Panc1 (cell line): ENCODE results near the genes KL, CCDC169, SPART, SERTM1 and SMAD9.

GRCh38 chr13:32261439-32262348, 53.5 kb downstream of the ZAR1L start:
- RRBS, 2 experiments, result no CpG with 5 or more reads among the region's 12 CpGs

DNA sequence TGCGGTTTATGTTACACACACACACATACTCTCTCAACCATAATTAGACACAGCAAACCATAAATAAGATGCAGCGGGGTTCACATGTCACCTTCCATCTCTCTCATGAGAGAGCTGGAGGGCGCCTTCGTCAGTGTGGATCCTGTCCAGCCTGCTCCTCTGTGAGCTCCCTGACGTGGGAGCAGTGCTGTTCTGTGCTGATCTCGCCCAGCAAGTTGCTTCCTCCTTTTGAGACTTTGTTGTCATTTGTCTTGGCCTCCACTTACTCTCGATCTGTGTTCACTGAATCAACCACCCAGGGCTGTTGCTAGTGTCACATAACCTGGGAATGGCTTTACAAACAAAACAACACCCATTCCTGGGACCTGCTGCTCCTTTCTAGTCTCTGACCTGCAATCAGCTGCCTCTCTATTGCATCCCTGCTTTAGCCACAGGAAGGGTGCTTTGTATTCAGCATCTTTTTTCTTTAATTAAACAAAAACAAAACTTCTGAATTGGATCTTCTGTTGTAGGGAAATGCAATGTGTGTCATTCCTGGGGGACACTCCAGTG, 204.8 kb upstream of the KL start:
- RRBS, 2 experiments, result no CpG with 5 or more reads among the region's 7 CpGs

DNA sequence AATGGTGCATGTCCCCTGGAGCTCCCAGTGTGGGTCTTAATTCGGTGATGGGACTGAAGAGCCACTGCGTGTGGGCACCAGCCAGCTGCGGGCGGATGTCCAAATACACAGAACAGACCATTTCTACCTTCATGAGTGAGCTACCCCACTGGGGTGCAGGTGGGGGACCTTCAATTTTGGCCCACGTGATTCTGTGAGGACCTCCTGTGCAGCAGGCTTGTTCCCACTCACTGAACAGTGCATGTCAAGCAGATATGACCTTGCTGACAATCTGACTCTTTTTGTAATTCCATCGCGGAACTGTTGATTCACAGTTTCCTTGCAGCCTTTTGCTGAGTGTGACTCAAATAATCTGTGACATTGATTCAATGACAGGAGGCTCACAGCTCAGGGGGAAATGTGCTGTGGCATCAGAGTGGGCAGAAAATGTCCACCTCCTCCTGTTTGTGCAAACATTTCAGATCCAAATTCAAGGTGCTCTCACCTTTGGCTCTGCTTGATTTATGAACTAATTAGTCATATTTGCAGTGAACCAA, 170.2 kb upstream of the KL start:
- RRBS, 2 experiments, result no CpG with 5 or more reads among the region's 7 CpGs

DNA sequence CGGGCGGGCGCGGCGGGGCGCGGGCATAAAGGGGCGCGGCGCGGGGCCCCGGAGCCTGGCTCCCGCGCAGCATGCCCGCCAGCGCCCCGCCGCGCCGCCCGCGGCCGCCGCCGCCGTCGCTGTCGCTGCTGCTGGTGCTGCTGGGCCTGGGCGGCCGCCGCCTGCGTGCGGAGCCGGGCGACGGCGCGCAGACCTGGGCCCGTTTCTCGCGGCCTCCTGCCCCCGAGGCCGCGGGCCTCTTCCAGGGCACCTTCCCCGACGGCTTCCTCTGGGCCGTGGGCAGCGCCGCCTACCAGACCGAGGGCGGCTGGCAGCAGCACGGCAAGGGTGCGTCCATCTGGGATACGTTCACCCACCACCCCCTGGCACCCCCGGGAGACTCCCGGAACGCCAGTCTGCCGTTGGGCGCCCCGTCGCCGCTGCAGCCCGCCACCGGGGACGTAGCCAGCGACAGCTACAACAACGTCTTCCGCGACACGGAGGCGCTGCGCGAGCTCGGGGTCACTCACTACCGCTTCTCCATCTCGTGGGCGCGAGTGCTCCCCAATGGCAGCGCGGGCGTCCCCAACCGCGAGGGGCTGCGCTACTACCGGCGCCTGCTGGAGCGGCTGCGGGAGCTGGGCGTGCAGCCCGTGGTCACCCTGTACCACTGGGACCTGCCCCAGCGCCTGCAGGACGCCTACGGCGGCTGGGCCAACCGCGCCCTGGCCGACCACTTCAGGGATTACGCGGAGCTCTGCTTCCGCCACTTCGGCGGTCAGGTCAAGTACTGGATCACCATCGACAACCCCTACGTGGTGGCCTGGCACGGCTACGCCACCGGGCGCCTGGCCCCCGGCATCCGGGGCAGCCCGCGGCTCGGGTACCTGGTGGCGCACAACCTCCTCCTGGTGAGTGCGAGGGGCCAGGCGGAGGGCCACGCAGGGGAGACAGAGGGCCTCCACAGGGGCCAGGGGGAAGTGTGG, at the start of gene KL:
Gene KL (plus strand): TSS at position 54 of the 965 bp plus-strand sequence.
- RRBS, 2 experiments, result 20 to 43% methylated on average over 16 to 27 of the region's 117 CpGs

DNA sequence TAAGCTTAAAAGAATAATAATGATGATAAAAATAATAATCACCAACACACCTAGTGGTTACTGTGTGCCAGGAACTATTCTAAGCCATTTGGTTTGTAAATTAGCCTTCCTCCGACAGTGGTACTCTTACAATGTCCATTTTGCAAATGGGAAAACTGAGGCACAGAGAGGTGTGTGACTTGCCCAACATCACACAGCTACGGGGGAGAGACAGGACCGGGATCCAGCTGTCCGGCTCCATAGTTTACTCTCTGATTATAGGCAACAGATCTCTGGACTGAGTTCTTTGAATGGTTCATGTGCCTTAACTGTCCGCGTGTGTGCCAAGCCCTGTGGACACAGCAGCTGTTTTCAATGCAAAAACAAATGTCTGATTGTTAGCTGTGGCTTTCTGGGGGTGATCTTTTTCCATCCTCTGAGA, 94.0 kb downstream of the KL start:
- RRBS, 2 experiments, result no CpG with 5 or more reads among the region's 6 CpGs

DNA sequence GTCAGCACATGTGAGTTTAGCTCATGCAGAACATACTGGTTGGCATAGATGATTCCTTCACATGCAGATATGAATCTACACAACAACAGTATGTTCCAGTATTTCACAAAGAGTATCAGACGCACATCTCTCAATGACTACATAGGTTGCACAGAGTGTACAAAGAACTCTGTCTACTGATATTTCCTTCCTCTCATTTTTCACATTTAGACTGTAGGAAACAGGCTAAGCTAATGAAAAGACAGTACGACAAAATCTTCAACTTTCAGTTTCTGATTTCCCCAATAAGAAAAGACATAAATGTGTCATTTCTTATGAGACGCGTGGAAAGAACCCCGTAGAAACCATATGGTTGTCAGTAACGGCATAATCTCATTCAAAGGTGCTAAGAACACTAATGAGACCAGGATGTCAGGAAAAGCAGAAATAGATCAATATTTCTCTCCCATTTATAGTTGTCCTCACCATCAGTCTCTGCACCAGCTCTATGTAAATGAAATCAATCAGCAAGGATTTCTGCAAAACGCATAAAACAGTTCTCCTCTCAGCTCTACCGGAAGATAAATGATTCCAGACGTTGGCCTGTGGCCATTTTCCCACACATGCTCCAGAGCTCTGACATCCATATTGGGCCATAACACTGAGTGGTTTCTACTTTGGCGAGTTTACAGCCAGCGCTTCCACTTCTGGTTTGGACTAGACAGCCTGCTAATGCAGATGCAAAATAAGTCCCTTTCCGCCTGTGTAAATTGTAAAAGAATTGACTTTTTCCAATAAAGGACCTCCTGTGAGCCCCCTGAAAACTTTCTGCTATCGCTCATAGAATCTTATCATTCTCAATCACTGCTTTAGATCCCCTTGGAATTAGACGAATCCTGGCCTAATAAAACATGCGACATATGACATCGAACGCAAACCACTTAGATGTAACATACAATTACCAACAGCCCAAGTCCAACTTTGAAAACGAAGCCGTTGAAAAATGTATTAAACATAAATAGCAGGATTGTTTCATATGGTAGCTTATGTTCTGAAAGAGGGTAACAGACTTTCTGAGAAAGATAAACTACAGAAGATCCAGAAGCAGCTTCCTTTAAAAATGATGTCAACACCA, 81.0 kb downstream of the STARD13 start:
- RRBS, 2 experiments, result no CpG with 5 or more reads among the region's 19 CpGs

DNA sequence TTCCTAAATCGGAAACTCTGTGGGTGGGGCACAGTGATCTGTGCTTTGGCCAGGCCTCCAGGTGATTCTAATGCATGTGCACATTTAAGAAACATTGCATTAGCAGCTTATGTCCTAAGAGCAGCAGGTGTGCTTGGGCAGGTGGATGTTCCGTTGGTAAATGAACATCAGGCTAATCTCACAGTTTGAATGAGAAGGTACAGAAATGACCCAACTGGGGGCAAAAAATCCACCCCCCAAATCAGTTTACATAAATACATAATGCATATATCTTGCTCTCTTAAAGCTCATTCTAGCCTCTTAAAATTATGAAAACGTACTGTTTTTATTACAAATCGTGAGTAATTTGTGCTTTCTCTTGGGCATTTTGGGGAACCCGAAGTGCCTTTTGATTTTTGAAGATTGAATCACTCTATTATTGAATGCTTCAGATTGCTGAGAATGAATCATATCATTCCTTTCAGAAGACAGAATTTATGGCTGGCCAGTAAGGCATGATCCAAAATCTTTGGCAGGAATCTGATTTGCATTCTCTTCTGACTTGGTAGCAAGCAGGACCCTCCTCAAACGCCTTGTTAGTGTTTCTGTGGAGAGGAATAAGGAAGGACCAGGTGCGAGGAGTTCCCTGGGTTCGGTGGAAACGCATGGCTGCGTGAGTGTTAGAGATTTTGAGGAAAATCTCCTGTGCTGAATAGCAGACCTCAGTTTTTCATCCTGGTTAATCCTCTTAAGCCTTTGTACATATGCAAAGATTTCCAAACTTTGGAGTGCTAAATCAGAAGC, 49.6 kb downstream of the STARD13 start:
- RRBS, 2 experiments, result no CpG with 5 or more reads among the region's 10 CpGs

- RRBS, 2 experiments, result no CpG with 5 or more reads among the region's 10 CpGs
Observed at GRCh38 chr13:33261410-33262116, 24.0 kb downstream of the STARD13 start.

- RRBS, 2 experiments, result 0% methylated on average over 1 of the region's 11 CpGs; no CpG with 5 or more reads in 1 of the 2 experiments
Observed at GRCh38 chr13:33679168-33679695, 138.7 kb upstream of the RFC3 start.

- RRBS, 2 experiments, result no CpG with 5 or more reads among the region's 5 CpGs
Observed at GRCh38 chr13:33723248-33724181, 94.4 kb upstream of the RFC3 start.

DNA sequence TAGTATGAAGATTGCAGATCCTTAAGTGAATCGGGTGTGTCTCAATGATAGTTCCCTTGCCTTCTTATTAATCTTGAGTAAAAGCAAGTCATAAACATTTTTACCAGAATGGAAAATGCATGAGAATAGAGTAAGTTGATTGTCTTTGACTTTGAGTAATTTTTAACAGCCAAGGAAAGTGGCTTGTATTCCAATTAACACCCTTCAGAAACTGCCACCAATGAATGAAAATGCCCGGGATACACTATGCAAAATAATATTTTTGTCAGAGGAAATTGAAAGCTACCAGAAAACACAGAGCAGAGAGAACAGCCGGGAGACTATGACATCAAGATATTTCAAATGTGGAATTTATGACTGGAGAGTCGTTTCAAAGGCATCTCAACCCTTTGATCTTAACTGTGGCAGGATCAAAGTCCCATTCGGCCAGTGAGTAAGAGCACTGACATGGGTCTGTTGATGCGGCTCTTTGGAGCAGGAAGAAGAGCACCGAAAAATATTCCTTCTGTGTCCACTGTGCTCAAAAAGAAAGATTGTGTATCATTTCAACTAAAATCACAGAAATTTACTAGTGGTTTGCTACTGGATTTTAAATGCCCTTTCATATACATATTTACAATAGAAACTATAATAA, 201.8 kb downstream of the RFC3 start:
- RRBS, 2 experiments, result 26 to 33% methylated on average over 1 of the region's 7 CpGs

GRCh38 chr13:34155692-34156683, 338.0 kb downstream of the RFC3 start:
- RRBS, 2 experiments, result no CpG with 5 or more reads among the region's 14 CpGs

- RRBS, 2 experiments, result no CpG with 5 or more reads among the region's 8 CpGs
Observed at GRCh38 chr13:35854188-35855096, 276.7 kb downstream of the DCLK1 start.

DNA sequence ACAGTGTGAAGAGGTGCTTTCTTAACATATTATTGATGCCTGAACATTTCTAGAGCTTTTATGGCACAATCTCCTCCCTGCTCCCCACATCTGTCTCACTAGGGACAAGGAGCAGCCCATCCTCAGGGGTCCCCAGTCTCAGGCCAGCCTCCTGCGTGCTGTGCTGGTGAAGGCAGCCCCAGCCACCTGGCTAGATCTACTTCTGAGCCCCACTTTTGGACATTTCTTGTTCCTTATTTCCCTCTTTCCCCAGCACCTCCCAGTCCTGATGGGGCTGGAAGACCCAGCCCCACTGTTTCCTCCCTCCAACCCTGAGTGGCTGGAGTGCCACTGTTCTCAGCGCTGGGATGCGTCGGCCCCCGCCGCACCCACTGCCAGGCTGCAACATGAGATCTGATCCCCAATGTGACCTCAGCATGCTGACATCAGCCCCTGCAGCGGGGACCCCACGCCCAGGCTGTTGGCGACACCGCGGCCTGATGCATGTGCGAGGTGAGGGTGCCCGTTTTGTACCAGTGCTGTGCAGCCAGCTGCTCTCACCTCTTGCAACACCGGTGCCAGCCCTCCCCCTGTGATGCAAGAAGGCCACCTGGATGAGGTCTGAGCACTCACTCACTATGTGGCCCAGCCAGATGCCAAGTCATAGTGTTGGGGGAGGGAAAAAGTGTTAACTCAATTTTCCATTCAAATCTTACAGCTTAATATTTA, 143.2 kb downstream of the DCLK1 start:
- RRBS, 2 experiments, result no CpG with 5 or more reads among the region's 14 CpGs

DNA sequence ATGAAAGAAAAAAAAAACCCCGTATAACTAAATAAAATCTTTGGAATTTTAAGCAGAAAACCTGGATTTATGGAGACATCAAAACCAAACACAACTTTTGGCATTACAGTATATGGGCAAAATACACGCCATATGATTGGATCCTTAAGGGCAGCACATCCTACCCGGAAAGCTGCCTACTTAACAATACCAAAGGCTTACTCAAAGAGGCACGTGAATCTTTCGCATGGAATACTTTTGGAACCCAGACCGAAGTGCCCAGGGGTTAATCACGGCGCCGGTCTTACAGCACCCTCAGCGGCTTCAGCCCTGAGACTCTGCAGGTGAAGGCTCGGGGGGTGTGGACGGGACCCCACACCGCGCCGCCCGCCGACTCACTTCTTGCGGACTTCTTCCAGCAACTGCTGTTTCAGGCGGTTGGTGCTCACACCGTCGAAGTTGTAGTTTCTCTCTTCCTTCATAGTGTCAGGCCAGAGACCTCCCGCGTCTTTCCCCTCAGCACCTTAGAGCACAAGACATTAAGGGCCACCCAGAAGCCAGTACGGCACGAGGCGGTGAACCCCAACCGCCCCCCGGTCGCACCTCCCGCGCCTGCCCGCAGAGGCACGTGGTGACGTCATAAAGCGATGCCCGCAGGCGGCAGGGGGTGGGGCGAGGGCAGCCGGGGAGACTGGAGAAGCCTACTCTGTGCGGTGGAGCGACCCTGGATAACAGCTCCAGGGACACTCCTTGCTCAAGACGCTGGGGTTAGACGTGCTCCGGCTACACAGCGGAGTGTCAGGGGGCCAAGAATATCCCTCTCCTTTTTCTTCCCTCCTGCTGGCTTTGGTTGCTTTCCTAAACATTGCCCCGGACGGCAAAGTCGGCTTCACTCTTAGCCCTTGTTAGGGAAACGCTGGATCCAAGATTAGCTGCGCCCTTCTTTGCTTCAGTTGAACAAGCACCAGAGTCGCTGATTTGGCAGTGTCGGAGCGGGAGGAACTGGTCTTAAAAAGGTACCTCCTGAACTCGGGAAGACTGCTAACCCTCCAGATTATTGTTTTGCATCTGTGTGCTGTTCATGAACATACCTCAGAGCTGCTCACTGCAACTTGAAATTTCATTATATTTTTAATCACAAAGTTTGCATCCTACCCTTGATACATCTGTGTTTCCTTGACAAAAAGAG, at the start of gene CCDC169:
Gene CCDC169 (minus strand): TSS at position 556 of the 1,168 bp plus-strand sequence.
- RRBS, 2 experiments, result under 1 to 6% methylated on average over 16 to 21 of the region's 54 CpGs

GRCh38 chr13:36346190-36347230, at the start of gene SPART:
TSS of gene SPART (minus strand) at chr13:36346394.
- RRBS, 2 experiments, result 2 to 8% methylated on average over 13 of the region's 91 CpGs

DNA sequence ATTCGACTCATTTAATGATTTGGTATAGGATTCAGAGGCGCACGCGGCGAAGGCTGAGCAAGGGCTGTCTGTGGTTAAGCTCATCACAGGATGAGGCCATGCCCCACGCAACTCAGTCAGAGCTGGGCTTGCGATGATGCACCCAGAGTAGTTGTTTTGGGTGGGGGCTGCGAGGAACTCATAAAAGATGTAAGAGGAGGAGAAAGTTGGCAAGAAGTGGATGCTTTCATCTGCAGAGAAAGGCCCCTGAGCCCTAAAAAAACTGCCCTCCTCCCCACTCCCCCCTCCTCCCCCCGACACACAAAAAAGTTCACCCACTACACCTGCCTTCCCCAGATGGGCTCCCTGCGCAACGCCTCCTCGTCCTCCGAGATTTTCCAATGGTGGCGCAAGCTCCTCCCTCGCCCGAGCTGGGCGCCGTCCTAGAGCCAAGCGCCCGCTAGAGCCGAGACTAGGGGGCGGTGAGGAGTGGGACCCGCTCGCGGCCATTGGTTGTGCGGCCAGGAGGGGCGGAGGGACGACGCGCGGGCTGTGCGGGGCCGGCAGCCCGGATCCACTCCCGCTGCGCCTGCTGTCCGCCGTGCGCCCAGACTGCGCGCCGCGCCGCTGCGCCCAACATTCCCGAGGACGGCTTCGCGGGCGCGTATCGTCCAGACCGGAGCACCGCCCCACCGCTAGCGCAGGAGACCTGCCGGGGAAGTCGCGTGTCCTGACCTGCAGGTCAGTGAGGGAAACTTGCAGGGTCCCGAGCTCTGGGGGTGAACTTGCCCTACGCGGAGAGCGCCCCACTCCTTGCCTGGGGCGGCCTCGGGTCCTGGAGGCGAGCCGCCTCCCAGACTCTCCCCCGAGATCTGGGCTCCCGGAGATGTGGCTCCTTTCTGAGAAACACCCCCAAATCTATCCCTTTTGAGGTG, at the start of gene SERTM1:
Gene SERTM1 (plus strand): TSS at position 556 of the 914 bp plus-strand sequence.
- RRBS, 2 experiments, result 88 to 100% methylated on average over 4 to 16 of the region's 69 CpGs

- RRBS, 2 experiments, result no CpG with 5 or more reads among the region's 11 CpGs
Observed at GRCh38 chr13:36819872-36820138, 783 bp downstream of the RFXAP start.

DNA sequence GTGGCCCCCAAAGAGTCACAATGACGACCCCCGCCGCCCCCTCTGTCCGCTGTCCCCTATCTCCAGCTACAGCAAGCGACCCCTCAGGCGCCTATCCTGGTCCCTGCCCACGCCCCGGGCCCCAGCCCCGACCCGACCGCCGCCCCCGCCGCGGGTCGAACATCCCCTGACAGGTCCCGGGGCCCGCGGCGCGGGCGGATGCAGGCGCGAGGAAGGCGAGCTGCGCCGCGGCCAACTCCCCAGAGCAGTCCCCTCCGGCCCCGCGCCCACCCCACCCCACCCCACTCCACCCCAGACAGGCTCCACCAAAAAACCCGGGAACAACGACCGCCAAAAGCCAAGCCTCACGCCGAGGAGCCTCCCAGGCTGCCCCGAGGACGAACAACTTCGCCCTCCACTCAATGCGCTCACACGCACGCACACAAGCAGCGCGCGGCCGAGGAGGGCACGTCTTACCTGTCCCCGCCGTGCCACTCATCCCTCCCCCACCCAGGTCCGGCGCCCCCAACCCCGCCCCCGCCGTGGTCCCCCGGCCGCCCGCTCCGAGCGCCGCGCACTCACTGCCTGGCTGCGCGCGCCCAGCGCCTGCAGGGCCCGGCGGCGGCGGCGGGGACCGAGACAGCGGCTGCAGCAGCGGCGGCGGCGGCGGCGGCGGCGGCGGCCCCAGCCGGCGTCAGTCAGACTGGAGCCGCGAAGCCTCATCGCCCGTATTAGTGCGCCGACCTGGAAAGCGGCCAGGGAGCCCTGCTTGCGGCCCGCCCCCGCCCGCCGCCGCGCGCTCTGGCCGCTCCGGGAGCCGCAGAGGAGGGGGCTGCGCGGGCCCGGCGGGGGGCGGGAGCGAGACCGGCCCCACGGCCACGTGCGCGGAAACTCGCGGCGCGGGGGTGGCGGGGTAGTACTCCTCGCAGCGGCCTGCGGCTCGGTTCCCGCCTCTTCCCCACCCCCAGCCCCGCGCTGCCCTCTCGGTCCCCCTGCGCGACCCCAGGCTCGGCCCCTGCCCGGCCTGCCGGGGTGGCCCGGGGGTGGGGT, at the start of gene SMAD9:
Gene SMAD9 (minus strand): TSS at position 684 of the 1,029 bp plus-strand sequence.
- RRBS, 2 experiments, result 1 to 5% methylated on average over 40 to 45 of the region's 131 CpGs